REH cell (cell line): ENCODE measurements around a stretch of chr7.

- PRO-cap: no peak
These were observed 9.8 kb downstream of the EN2 start for GRCh38 chr7:155467532-155468243.

GRCh38 chr7:155638965-155639506 lies 5.4 kb upstream of the RBM33 start:
- PRO-cap: no peak

- PRO-cap: no peak
These were observed 70.5 kb downstream of the SHH start for GRCh38 chr7:155741614-155742370.

- PRO-cap: no peak
These were observed 36.1 kb downstream of the SHH start for GRCh38 chr7:155776108-155776713.

GRCh38 chr7:155807137-155807672 lies 5.1 kb downstream of the SHH start:
- PRO-cap: no peak

GRCh38 chr7:155808879-155809354 lies 3.3 kb downstream of the SHH start:
- PRO-cap: no peak

DNA sequence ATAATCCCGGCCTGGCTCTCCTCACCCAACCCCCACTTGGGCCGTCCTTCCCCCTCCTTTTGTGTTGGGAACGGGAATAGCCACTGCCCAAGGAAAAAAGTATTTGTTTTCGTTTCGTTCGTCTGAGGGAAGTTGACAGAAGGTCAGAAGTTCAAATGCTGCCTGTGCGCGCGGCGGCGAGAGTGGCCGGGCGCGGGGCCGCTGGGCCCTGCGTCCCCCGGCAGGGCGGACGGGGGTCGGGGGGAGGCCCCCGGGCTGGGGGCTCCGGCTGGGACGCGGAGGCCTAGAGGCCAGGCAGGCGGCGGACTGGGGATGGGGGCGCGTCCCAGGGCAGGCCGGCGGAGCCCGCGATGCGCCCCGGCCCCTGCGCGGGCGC lies 2.7 kb downstream of the SHH start:
- PRO-cap: no peak

GRCh38 chr7:156535490-156535696 lies 105.2 kb upstream of the RNF32 start:
- PRO-cap: no peak

DNA sequence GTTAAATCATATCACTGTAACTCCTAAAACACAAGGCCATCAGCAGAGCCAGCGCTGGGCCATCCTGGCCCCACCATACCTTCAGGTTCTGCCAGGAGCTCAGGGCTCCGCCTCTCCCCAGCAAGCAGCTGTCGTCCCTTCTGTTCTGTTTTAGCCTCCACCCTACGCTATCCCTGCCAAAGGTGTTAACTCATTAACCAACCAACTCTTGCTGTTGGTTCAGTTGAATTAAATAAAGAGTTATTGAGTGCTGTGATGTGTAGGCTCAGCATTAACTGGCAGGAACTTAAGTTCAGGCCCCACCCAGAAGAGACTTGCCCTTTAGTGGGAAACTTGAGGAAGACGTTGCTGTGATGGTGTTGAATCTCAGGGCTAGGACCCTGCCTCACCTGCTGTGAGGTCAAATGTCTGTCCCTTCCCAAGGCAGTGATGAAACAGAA lies 73.3 kb upstream of the RNF32 start:
- PRO-cap: no peak

DNA sequence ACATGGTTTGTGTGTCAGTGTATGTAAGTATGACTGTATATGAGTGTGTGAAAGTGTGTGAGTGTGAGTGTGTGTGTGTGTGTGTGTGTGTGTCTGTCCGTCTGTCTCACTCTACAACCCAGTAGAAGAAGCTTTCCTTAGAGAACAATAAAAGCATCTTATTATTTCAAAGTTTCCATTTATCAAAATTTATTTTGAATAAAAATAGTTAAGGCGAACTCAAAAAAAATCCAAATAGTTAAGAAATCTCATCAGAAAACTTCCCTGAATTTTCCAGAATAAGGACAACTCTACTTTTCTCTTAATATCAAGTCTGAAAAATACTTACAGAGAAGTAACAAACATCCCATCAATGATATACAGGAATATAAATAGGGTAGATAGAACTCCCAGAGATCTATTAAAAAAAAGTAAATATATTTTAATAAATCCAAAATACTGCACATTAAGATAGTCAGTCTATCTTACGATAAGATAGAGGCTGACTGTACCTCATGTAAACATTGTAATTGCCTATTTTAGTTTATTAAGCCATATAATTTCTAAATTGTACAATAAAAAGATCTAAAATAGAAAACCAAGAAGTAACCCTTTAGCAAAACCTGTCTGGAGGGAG lies 122.3 kb downstream of the RNF32 start:
- PRO-cap: no peak

DNA sequence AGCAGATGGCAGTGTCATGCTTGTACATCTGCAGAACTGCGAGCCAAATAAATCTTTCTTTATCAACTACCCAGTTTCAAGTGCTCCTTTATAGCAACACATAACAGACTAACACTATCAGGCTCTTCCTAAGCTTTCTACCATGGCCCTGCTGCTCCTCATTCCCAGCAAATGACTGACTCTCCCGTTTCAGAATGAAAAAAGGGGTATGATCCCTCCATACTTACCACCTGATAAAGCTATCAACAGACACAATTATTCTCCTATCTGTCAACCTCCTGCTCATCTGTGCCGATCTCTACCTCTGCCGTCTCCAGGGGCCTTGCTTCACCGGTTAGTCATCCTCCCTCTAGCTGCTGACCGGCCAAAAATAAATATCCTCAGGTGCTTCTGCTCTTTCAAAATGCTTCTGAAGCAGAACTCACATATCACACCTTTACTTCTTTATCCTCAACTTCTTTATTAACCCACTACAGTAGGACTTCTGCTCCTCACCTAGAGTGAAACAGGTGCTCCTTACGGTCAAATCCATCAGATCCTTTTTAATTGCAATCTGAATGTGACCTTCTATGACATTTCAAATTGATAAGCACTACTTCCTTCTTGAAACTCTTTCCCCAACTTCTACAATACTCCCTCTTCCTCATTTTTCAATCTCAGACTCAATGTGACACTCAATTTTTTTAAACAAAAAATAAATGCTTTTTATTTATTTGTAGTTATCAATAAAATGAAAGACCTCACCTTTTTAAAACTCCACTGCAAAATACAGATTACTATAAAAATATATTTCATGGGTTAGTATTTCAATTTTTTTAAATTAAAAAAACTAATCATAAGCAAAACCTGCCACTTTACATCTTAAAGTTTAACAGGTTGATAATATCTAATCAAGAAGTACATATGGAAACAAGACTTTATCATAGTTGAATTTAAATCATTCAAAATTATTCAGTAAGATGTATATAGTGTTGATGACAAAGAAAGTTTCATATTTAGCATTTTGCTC lies 63.1 kb downstream of the LMBR1 start:
- PRO-cap: no peak

- PRO-cap: no peak
These were observed 50.6 kb downstream of the LMBR1 start for GRCh38 chr7:156842269-156842809.

DNA sequence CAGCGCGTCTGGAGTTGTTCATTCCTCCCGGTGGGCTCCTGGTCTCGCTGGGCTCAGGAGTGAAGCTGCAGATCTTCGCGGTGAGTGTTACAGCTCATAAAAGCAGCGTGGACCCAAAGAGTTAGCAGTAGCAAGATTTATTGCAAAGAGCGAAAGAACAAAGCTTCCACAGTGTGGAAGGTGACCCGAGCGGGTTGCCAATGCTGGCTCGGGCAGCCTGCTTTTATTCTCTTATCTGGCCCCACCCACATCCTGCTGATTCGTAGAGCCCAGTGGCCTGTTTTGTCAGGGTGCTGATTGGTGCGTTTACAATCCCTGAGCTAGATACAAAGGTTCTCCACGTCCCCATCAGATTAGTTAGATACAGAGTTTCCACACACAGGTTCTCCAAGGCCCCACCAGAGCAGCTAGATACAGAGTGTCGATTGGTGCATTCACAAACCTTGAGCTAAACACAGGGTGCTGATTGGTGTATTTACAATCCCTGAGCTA lies 19.7 kb downstream of the LMBR1 start:
- PRO-cap: no peak

GRCh38 chr7:157000458-157000994 lies 9.9 kb downstream of the MNX1 start:
- PRO-cap: no peak

DNA sequence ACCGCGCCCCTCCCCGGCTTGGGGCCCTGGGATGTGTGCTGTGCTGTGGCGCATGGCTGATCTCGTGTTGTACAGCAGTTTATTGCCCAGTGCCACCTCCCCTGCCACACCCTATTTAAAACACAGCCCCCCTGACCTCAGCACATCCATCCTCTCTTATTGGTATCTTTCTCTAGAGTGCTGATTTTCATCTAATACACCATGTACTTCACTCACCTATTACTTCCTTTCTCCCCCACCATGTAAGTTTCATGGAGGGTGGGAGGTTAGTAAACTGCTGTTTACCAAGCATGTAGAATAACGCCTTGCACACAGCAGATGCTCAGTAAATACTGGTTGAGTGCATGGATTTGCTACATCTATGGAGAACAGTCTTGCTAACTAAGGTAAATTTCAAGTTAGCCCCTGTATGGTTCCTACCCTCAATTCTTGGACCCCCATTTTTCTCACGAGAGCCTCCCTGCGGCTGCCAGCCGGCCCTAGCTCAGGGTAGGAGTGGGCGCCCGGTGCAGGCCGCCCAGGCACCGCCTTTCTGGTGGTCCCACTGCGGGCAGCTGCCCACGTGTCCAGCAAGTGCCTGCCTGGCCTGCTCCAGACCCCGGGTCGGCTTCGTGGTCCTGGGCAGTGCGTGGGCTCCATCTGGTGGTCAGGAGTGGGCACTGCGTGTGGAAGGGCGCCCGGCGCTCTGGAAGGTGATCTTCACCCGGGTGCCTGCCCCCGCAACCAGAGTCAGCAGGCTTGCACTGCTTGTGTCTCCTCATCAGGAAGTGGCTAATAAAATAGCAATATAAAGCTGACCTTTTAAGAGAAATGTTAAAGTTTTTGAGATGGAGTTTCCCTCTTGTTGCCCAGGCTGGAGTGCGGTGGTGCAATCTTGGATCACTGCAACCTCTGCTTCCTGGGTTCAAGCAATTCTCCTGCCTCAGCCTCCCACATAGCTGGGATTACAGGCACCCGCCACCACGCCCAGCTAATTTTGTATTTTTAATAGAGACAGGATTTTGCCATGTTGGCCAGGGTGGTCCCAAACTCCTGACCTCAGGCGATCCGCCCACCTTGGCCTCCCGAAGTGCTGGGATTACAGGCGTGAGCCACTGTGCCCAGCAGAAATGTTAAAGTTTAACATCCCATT lies 63.3 kb upstream of the DNAJB6 start:
- PRO-cap: no peak

DNA sequence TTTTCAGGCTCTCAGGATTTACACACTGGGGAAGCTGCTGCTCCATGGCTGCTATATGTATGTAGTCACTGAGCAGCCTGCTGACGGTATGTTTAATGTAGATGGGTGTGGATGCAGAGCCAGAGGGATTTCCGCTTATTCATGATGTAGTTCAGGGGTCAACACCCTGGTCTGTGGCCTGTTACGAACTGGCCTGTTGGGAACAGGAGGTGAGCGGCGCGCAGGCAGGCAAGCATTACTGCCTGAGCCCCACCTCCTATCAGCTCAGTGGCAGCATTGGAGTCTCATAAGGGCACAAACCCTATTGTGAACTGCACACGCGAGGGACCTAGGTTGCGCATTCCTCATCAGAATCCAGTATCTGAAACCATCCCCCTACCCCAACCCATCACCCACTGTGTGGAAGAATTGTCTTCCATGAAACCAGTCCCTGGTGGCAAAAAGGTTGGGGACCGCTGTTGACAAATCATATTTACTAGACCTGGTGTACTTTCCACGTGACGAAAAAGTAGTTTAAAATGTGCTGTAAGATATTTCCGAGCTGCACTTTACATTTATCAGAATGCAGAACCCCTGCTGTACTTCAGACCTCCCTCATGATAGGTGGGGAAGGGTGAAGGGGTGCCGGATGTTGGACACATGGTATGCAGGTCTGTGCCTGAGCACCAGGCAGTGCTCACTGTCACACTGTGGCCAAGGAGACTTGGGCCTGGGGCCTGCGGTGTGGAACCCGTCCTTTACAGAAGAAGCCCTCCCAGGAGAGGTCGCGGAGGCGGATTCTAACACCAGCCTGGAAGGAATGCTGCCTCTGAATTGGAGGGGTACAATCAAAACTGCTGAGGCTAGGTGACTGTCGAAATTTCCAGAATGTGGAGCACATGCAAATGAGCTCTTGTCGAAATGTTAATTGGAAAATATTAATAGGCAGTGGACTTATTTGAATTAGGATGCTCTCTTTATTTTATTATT lies 34.3 kb downstream of the DNAJB6 start:
- PRO-cap: no peak

DNA sequence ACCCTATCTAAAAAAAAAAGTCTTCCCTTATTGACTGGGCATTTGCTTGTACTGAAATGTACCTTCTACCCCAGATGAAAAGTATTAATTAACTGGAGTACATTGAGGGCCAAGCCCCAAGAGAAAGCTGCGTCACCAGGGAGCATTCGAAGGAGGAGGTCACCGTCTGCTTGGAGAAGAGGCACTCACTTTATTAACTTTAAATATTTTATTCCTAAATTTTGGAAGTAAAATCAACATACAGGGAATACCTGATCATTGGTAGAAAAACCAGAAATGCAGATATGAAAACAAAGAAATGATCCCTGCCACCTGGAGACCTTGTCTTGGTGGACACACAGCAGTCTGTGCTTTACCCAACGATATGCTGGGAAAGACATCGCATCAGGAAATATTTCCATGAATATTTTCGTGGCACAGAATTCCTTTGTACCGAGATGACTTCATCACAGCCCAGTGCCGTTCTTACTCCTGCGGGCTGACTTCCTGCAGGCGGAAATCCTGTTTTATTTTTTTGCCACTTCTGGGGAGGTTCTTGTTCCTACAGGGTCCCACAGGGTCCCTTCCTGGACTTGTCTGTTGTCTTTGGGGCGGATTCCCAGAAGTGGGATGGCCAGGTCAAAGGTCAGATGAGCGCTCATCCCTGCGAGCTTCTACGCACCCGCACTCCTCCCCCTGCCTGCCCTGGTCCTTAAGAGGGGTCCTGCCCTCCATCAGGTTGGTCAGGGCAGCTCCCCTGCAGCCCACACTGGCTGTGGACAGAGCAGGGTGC lies 86.4 kb downstream of the DNAJB6 start:
- PRO-cap: no peak

DNA sequence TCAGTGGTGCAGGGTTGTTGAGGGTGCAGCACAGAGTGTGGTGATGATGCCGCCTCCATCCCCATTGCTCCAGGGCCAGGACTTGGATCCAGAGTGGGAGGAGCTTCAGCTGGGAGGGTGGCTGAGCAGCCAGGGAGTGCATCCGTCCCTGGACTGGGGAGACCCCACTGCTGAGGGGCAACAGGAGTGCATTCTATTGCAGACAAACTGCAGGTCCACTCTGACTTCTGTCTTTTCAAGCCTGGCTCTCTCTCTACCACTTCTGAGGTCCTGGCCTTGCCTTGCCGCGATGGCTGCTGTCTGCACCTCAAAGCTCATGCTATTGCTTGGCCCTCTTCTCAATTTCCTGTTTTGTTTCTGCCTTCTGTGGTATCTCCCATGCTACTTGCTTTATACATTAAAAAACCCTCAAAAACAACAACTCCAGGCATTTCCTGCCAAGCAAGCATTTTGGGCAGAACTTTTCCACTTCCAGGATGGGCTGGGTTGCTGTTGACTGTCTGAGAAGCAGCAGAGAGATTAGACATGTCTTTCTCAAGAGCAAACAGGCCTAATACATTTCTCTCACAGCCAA lies 134.8 kb downstream of the DNAJB6 start:
- PRO-cap: no peak

DNA sequence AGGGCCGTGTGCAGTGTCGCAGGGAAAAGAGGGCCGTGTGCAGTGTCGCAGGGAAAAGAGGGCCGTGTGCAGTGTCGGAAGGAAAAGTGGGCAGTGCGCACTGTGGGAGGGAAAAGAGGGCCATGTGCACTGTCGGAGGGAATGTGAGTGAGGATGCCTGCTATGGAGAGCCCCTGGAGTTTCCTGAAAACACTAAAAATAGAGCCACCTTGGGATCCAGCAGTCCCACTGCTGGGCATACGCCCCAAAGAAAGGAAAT lies 188.9 kb downstream of the DNAJB6 start:
- PRO-cap: no peak

DNA sequence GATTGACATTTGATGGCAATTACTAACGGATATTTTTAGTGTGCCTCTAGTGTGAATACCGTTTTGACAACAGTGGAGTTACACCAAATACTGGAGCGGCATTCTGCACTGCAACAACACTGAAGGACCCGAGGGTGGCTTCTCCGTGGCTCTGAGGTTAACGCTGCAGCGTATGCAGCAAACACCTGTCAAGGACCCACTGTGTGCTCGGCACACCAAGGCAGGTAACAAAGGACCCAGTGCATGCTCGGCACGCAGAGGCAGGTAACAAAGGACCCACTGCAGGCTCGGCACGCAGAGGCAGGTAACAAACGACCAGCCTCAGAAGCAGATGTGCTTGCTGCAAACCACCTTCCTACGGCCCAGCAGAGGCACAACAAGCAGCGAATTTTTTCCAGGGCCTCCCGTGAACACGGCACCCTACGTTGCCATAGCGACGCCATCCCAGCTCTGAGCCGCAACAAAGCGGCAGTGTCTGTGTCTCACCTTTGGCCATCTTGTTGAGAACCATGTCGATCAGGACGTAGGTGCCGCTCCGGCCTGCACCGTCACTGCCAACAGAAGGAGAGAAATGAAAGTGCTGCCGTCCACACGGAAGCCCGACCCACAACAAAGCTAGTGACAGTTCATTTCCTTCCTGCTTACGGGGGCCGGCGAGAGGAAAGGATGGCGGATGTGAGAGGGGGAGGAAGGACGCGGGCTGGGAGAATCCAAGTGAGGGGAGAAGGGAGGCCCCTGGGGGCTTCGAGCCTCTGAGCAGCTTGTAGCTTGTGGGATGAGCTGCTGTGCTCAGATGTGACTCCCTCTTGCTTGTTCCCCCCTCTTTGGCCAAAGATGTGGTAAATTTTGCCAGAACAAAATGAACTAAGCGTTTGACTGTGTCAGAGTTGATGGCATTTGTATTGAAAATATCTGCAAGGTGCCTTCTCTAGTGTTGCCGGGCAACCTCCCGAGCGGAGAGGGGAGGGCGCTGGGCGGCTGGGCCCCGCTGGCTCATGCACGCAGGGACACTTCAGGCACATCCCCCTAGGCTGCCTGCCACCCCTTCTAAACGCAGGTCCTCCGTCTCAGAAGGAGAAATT lies 232.0 kb downstream of the DNAJB6 start:
- PRO-cap: unidirectional peak, minus-strand start at position 569 of the sequence